Endometrial microvascular endothelial cells (primary cell): ENCODE results near the genes KL, CSNK1A1L and POSTN.

DNA sequence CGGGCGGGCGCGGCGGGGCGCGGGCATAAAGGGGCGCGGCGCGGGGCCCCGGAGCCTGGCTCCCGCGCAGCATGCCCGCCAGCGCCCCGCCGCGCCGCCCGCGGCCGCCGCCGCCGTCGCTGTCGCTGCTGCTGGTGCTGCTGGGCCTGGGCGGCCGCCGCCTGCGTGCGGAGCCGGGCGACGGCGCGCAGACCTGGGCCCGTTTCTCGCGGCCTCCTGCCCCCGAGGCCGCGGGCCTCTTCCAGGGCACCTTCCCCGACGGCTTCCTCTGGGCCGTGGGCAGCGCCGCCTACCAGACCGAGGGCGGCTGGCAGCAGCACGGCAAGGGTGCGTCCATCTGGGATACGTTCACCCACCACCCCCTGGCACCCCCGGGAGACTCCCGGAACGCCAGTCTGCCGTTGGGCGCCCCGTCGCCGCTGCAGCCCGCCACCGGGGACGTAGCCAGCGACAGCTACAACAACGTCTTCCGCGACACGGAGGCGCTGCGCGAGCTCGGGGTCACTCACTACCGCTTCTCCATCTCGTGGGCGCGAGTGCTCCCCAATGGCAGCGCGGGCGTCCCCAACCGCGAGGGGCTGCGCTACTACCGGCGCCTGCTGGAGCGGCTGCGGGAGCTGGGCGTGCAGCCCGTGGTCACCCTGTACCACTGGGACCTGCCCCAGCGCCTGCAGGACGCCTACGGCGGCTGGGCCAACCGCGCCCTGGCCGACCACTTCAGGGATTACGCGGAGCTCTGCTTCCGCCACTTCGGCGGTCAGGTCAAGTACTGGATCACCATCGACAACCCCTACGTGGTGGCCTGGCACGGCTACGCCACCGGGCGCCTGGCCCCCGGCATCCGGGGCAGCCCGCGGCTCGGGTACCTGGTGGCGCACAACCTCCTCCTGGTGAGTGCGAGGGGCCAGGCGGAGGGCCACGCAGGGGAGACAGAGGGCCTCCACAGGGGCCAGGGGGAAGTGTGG lies at the start of gene KL:
Gene KL, plus strand, starts transcription at position 54 of the 965 bp plus-strand sequence.
- RAMPAGE, long total RNA = no peak

DNA sequence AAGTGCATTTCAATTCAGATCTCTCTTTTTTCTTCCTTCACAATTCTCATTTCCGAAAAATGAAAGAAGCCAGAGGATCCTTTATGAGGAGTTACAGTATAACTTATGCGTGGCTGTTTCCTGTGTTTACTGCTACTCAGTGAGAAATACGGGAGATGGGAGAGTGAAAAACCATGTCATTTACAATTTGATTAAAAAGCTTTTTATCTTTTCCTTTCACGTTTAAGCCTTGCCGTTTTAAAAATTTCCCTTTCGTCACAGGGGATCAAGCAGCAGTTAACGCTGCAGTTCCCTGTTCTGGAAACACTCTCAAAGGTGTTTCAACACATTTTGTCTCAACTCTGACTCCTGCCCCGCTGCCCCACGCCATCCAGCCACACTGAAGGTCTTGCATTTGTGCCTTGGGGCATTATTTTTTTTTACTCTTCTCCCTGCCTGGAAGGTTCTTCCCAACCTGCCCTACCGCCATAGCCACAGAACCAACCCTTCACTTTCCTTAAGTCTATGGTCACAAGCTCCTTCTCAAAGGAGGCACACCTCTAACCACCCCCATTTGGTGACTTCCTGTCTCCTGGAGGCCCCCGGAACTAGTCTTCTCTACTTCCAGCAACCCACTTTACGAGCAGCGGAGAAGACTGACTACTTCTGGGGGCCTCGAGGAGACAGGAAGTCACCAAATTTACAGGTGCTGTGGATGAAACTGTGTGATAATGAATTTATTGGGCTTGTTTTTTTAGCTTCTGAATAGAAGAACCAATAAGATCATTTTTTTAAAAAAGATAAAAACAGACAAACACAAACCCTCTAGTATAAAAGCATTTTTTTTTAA lies 17.1 kb downstream of the KL start:
- RAMPAGE, long total RNA = no peak

DNA sequence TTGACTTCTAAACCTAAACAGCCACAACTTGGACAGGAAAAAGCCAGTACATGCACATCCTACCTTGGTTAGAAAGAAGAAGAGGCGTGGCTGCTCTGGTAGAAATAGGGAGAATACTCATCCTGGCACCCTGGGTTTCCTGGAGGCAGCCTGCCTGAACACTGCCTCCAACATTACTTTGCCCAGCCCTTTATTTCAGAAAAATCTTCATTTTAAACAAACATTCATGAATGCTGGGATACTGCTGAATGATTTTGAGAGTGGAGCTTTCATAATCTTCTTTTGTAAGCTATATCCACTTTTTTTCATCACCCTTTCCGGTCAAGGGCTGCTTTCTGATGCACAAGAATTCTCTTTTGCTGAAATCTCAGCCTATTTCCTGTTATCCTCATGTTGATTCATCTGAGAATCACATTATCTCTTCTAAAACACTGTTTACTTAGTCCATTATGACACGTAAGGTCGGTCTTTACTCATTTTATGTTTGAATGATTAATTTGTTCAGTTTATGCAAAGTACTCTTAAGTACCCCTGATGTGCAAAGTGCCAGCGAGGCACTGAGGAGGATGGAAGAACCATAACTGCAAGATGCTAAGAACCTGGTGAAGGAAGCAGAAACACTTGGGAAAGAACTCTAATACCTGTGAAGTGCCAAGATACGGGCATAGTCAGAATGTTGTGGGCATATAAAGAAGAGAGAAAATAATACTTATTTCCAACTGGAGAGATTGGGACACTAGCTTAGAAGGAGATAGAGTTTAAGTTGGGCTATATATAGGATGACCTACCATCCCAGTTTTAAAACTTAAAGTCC lies 55.1 kb downstream of the STARD13 start:
- RAMPAGE, long total RNA = no peak

GRCh38 chr13:33251956-33252624 lies 33.5 kb downstream of the STARD13 start:
- RAMPAGE, long total RNA = no peak

DNA sequence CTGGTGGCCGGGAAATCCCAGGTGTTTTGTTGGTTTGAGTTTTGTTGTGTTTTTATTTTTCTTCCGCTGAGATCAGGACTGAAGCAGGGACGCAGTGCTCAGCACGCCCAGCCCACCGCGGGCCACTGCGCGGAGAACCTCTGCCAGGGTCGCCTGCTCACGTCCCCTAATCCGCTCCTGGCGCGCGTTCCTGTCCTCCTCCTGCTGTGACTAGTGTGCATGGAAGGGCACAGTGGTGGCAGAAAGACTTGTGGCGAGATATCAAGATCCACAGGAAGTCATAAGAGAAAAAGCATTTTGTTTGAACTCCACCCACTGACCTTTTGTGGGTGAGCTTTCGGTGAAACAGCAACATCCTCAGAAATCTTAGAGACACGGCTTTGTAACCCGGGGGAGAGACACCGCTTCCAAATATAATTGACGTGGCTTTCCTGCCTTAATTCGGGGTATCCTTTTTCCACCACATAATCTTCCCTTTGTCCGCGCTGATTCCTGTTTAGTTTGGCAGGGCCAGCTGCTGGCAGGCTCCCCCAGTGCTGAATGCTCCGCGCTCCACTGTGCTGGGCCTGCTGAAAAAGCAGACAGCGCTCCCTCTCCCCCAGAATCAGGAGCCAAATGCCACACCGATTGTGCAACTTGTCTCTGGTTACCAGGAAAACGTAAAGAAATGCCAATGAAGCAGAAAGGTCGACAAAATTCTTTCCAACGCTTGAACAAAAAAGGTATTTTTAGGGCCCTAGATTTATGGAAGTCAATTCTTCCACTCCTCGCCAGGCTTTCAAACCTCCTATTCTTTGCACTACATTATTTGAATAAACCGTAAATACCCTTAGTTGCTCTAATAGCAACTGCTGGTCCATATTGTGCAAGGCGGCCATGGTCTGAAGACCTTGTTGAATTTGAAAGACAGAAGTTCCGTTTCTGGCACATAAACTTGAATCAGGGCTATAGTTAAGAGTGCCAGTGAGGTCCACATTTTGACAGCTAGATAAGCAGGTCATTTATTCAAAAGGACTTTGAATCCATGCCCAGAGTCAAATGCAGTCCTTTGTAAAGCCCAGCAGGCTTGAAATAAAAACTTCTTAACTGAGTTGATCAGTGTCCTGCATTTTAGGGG lies 206.9 kb upstream of the RFC3 start:
- RAMPAGE, long total RNA = no peak

DNA sequence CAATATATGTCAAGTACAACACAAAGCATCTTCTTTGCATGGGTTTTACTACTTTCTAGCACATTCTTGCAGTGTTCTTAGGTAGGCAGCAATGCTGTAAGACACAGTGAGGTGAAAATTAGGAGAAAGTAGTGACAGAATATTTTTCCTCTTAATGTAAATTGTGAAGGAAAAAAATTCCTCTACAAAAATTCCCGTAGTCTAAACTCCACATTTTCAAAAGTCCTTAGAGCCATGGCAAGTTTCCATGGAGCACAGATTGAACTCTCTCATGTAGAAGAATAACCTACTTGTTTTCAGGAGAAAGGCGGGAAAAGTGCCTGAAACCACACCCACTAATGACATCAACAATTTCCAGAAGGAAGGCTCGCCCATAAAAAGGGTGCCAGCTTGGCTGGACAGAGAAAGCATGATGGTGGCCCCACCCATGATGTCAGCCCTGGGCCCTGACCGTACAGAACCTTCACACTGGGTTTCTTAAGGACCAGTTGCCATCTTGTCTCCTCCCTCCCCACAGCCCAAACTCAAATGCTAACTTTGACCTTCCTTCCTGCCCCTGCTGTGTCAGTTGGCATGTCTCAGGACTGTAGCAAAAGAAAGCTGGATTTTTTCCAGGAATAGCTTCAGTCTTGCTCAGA lies 89.8 kb upstream of the RFC3 start:
- RAMPAGE, long total RNA = no peak

- RAMPAGE, long total RNA = no peak
Measured at GRCh38 chr13:33793652-33794154, 24.2 kb upstream of the RFC3 start.

GRCh38 chr13:33871258-33871471 lies 53.2 kb downstream of the RFC3 start:
- RAMPAGE, long total RNA = no peak

DNA sequence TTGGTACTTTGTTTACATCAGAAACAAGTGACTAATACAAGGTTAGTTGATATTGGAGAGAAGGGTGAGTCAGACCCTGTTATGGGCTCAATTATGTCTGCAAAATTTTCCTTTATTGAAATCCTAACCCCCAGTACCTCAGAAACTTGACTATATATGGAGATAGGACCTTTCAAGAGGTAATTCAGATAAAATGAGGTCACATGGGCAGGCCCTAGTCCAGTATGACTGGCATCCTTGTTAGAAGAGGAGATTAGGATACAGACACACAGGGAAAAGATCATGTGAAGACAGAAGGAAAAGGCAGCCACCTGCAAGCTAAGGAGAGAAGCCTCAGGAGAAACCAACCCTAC lies 226.8 kb downstream of the RFC3 start:
- RAMPAGE, long total RNA = no peak

DNA sequence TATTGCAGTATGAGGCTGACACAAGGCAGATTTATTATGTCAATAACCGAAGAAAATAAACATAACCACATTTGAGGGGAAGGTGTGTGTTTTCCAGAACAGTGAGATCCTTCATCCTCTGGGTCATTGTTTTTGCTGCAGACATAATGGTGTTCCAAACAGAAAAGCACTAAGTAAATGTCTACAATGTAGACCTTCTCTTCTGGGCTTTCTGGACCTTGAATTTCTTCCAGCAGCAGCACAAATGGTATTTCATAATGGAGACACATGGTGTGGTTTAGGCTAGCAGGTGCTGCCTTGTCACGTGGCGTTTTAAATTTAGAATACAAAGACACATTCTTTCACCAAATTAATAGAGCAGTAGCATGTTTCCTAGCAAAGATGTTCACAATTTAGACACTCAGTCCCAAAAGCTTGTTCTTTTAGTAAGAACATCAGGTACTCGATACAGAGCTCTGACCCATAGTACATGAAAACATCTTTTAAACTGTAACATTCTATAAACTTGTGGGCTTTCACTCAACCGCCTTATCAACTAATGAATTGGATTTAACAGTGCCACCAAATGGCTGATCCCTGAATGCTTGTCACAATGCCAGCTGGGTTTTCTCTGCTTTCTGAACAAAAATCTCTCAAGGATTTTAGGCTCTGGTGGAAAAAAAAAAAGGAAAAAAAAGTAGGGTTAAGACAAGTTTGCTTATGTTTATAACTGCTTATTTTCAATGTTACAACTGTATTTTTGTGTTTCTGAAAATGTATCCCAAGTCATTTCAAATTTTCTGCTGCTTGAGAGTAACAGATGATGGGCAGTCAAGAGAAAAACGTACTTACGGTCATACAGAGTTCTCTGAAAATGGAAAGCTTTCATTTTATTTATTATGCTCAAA lies 290.1 kb downstream of the DCLK1 start:
- RAMPAGE, long total RNA = no peak

- RAMPAGE, long total RNA = no peak
Measured at GRCh38 chr13:36298427-36299252, 1.0 kb upstream of the CCDC169 start.

DNA sequence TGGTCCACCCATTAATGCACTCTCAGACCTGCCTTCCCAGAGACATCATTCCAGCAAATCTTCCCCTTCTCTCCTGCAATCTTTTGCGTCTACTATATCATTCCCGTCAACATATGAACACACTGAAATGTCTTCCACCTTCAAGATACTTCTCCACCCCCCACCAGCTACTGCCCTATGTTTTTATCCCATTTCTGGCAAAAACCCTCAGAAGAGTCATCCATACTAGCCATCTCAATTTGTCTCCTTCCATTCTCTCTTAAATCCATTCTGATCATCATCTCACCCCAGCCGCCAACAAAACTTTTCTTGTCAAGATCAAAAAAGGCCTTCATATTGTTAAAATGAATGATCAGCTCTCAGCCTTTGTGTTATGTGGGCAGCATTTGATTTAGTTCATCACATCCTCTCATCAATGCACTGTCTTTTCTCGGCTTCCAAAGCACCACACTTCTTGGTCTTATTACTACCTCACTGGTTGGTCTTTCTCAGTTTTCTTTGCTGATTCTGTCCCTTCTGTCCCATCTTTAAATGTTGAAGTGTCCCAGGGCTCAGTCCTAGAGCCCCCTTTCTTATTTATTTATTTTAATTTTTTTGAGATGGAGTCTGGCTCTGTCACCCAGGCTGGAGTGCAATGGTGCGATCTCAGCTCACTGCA lies 30.9 kb downstream of the RFXAP start:
- RAMPAGE, long total RNA = no peak

DNA sequence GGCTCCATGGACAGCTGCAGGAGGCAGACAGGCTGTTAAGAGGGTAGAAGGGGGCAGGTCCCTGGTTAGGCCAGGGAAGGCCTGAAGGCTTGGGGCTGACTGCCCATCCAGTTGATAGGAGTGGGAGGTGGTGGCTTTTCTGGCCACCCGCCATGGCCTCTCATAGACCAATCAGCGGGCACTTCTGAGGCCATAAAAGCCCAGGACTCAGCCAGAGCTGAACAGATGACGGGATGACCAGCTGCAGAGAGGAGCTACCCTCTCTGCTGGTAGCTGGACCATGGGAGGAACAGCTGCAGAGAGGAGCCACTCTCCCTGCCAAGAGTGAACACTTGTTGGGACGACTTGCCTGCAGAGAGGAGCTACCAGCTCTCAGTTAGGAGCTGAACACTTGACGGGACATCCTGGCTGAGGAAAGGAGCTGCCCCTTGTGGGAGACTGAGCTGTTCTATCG lies 10.8 kb upstream of the SUPT20H start:
- RAMPAGE, long total RNA = no peak

DNA sequence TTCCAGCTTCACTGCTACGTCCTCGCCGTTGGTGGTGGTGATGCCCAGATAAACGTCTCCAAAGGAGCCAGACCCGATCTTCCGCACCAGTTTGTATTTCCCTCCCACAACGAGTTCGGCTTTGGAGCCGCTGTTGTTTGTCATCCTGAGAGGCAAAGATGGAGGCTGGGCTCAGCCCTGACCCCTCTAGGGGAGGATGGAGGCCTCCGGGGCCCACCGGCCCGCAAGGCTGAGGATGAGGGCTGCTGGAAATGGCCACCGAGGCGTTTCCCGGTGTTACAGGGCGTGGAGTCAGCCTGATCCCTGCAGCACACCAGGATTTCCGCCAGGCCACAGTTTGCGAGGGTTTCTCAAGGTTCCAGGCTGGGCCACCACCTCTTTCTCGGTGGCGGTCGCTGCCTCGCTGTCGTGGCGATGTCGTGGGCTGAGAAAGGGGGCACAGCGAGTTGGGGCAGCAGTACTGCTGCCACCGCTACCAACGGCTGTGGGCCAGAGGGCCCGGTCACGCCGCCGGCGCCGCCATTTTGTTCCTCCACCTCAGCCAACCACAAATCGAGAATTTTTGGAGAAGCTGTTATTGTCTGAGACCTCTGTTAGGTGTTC lies at the start of gene CSNK1A1L:
Gene CSNK1A1L, minus strand, starts transcription at position 552 of the 603 bp plus-strand sequence.
- RAMPAGE, long total RNA = no peak

- RAMPAGE, long total RNA = start-site peak on the minus strand at chr13:37598764-37598771, 92 and 152 reads in 2 replicates
Measured at GRCh38 chr13:37598543-37599004, at the start of gene POSTN. Gene POSTN, minus strand, starts transcription at chr13:37598768.

- RAMPAGE, long total RNA = no peak
Measured at GRCh38 chr13:38363465-38364071, 13.9 kb downstream of the UFM1 start.

DNA sequence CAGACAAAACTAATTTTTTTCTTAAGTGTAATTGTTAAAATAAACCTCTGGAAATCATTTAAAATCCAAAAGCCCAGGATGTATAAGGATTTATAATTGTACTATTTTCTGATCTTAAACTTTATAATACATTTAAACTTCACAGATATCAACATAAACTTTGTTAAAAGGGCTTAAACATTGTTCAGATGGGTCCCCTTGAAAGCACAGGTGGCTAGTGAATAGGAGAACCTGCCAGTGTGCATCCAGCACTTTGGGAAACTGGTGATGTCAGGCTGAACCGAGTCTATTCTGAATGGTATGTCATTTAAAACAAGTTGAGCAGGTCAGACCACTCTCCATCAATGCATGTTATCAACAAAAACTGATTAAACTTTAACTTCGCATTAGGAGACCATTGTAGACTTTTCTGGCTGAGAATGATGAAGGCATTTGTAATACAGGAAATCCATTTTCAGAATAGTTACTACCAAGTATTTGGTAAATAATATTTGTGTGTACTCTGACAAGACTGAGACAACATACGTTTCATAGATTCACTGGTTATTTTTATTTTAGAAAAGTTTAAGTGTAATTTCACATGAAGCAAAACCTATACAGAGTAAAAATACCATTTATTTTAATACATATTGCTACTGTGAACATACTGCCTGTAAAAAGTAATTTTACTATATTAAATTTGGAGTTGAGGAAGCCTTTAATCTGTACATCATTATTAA lies 50.1 kb upstream of the FREM2 start:
- RAMPAGE, long total RNA = no peak

DNA sequence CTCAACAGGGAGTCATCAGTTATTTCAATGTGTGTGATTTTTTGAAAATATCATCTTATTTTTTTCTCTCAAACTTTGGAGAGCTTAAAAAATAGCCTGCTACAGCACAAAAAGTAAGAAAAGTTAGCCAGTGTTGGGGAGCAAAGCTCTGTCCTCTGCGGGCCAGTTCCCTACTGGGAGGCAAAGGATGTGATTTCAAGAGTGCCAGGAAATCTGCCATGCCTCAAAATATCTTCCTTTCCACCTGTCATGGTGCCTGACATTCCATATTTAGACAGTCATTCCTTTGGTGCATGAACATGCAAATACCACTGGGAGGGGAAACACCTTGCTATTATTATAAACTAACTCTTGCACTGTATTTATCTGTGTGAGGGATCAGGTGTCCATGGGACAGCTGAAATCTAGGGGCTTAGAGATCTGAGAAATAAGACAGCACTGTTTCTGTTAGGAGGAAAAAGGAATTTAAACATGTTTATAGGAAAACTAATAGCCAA lies 10.3 kb downstream of the FREM2 start:
- RAMPAGE, long total RNA = no peak

DNA sequence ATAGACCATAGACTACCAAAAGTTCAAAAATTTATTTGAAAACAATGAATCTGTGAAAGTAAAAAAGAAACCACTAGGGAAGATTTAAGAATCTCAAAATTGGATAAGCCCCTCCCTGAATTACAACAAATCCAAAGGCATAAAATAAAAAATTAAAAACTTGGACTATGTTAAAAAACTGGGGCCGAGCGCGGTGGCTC lies 58.1 kb downstream of the STOML3 start:
- RAMPAGE, long total RNA = no peak

GRCh38 chr13:39034167-39034599 lies 3.7 kb downstream of the PROSER1 start:
- RAMPAGE, long total RNA = no peak